T-cell (primary cell): ENCODE results near the genes CERT1, POC5 and SV2C.

GRCh38 chr5:72901479-72902193 lies 54.2 kb upstream of the FCHO2 start:
- PRO-cap, 7 experiments = no peak in any of the 7 experiments

DNA sequence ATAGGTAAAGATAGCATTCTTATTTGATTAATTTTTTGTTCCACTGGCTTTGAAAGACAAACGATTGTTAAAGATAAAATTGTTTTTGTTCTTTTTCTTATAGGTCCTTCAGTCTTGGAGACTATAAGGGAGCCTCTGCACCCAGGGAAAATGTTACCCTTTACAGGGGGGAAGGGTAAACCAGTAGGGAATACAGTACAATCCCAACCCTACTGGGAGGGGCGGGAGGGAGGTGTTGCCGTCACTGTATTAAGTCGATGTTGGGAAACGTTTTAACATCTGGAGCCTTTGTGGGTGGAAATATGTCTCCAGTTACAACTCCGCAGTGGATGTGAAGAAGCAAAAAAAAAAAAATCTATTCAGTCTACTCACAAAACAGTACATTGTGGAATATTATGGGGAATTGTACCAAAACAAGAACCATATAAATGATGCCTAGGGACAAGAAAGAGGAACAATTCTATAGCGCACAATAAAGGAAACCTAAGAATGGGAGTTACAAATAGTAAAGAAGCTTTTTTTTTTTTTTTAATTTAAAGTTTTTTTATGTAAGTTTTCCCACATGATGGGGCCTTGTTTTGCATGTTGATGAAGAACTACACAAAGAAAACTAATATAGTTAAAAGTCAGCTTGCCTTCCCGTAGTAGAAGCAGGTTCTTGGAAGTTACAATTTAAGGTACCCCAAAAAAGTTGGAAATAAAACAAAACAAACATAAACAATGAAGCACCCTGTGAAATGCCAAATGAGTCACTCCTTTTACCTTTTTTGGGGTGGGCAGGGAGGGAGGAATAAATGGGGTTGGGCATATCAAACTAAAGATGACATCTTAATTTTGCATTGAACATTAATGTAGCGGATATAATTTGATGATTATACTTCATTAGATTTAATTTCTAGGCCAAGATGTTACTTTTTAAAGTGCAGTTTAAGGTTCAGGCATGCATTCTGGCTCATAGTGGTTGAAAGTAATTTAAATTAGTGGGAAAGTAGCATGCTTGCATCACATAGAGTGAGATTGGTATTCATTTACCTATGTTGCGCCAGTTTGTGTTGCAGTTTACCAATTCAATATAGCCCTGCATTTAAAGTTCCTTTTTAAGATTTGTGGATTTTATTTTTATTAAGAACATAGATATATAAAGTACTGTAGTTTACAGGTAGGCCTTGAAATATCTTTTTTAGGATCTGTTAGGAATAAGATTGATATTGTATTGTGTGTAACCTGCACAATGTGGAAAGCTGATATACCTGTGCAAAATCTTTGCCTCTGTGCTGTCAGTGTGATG lies 46.8 kb upstream of the FCHO2 start:
- PRO-cap, 7 experiments = no peak in any of the 7 experiments

DNA sequence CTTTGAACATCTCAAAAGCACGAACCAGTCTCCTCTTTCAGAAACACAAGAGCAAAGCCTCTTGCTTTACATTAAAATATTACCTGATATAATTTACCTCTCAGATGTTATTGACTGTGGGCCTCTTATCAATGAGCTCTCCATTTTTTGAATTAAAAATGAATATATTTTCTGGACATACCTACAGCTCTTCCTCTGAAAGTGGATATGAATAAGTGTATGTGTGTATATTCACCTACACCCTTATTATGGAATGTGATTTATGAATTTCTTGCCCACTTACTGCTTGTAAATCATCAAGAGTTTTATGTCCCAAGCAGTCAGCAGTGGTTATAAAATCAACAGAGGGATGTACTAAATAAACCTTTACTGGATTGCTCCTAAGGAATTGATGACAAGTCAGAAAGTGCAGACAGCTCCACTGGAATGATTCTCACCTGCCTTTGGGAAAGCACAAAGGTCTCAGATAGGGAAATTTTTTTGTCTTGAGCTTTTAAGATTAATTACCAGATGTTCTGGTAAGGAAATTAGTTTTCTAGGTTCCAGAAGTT lies 9.2 kb downstream of the TMEM174 start:
- PRO-cap, 7 experiments = no peak in any of the 7 experiments

DNA sequence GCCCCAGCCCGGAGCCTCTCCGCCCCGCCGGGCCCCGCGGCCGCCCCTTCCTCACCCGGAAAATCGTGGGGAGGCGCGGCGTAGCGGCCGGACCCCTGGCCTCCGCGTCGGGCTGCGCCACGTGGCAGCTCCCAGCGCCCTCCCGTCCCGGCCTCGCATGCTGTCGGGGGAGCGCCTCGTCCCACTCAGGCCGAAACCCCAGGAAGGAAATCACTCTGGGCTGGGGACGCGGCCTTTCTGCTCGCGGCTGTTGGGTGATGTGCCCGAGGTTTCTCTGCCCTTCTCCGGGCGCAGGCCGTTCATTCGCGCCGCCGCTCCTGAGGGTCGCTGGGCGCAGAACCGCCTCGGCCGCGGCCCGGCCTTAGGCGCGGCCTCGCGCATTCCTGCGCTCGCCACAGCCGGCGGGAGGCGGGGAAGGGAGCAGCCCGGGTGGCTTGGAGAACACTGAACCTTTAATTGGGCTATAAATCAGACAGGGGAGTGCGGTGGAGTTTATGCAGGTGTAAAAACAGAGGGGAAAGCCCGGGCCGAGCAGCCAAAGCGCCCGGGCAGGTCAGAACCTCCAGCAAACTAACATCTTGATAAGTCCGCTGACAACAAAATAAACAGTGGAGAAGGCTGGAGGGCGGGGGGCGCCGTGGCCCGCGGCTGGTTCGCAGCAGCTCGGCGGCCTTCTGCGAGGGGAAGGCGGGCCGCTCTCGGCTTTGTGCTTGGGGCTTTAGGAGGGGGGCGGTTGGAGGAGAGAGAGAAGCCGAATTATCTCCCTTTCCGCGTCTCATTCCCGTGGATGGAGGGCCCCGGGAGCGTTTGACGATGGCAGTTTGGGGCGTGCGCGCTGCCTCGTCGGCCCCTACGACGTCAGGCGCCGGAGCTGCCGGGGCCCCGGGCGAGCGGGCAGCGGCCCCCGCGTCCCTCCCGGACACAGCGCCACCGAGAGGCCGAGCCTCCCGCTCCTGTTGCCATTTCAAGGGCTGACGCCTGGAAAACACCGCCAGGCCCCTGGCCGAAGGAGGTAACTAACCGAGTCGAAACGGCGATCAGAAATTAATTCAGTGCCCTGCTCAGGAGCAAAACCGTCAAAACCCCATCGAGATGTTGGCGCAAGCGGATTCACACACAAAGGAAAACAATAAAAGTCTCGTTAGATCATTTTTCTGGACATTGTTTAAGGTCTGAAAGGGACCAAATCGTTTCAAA lies 11.4 kb downstream of the FOXD1 start:
- PRO-cap, 7 experiments = no peak in any of the 7 experiments

DNA sequence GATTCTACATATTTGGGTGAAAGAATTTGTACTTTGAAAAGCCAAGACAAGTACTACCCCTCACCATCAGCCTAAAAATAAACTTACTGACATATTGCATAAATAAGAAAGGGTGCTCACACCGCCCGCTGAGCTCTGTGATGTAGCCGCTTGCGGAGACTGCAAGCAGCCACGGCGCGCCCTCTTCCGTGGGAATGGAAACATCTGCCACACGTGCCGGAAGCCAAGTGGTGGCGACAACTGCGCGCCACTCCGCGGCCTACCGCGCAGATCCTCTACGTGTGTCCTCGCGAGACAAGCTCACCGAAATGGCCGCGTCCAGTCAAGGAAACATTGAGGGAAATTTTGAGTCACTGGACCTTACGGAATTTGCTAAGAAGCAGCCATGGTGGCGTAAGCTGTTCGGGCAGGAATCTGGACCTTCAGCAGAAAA lies 10.3 kb downstream of the BTF3 start:
- PRO-cap, 7 experiments = no peak in any of the 7 experiments

DNA sequence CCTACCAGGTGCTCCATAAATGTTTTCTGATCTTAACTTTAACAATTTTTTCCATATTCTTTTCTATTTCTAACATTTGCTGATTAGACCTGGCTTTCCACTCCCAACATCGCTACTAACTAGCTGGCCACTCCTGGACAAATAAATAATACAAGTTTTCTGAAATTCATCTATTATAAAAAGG lies 1.1 kb downstream of the ANKRA2 start:
- PRO-cap, 7 experiments = peak in 1 of 7 experiments; most common minus-strand start position 118 of the sequence (in 1)

- PRO-cap, 7 experiments = no peak in any of the 7 experiments
Observed at GRCh38 chr5:73749666-73750649, 124.0 kb downstream of the ARHGEF28 start.

GRCh38 chr5:74143649-74144228 lies 496.8 kb downstream of the ENC1 start:
- PRO-cap, 7 experiments = no peak in any of the 7 experiments

GRCh38 chr5:74543086-74543573 lies 97.4 kb downstream of the ENC1 start:
- PRO-cap, 7 experiments = no peak in any of the 7 experiments

DNA sequence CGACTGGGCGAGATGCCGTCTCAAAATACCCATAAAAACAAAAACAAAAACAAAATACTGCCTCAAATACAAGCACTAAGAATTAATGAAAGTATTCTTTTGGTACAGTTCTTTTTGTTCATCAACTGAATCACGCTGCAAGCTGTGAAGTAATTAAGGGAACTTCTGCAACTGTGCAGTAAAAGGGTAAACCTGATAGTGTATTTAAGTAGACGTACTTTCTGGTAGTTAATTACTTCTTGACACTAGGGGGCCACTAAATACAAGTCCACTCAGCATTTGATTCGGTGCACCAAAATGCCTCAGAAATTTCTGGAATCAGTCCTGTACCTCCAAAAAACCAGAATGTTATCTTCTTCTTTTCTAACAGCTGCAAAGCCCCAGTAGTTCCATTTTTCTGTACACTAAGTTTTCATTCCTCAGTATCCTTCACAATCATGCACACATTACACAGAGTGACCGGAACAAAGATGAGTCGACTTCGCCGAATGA lies 589 bp downstream of the GFM2 start:
- PRO-cap, 7 experiments = peak in 5 of 7 experiments; most common plus-strand start position 292 of the sequence (in 3)

- PRO-cap, 7 experiments = no peak in any of the 7 experiments
Observed at GRCh38 chr5:75338622-75339328, 1.8 kb downstream of the HMGCR start.

GRCh38 chr5:75354864-75355748 lies 18.1 kb downstream of the HMGCR start:
- PRO-cap, 7 experiments = no peak in any of the 7 experiments

GRCh38 chr5:75416615-75417255 lies 79.7 kb downstream of the HMGCR start:
- PRO-cap, 7 experiments = no peak in any of the 7 experiments

- PRO-cap, 7 experiments = no peak in any of the 7 experiments
Observed at GRCh38 chr5:75509945-75510321, 1.5 kb downstream of the CERT1 start.

DNA sequence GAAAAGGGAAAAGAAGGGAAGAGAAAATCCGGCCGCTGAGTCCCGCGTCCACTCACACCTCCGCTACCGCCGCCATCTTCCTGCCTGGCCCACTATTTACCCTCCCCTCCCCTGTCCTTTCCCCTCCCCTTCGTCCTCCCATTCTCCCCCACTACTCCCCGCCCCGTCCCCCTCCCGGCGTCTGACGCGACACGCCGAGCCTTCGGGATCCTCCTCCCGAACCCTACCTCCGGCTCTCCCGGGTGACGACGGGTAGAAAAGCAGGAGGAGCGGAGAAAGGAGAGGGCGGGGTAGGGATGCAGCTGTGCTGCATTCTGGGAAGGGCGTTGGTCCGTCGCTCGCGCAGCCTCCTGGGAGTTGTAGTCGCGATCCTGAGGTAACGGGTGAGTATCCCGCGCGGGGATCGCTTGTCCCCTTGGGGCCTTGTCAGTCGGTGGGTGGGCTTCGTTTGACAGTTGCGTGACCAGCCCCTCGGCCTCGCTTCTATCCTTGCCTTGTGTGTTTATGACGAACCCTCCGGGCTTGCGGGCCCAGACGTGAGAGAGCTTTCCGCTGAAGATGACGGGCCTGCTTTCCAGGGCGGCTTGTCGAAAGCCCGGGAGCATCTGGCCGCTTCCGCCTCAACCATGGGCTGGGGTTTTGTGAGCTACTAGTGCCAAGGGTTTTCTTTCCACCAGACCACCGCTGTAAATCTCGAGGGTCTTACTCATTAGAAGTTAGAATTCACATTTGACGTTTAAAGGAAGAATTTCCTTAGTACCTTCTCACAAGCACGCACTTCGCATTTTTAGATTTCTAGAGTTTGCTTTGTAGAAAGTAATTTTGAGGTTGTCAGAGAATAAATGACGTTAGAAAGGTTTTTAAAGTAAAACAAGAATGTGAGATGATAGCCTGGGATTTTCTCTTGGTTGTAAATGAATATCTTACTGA lies at the start of gene CERT1:
CERT1 (minus strand) TSS at position 98 of the 930 bp plus-strand sequence.
- PRO-cap, 7 experiments = peak in 7 of 7 experiments; most common plus-strand start position 533 of the sequence (in 4); most common minus-strand start position 79 of the sequence (in 7)

GRCh38 chr5:75716700-75717765 lies at the start of gene POC5:
TSS of gene POC5 (minus strand) at chr5:75717437.
- PRO-cap, 7 experiments = peak in 7 of 7 experiments; most common plus-strand start chr5:75717663 (in 6); most common minus-strand start chr5:75717334 (in 5)

DNA sequence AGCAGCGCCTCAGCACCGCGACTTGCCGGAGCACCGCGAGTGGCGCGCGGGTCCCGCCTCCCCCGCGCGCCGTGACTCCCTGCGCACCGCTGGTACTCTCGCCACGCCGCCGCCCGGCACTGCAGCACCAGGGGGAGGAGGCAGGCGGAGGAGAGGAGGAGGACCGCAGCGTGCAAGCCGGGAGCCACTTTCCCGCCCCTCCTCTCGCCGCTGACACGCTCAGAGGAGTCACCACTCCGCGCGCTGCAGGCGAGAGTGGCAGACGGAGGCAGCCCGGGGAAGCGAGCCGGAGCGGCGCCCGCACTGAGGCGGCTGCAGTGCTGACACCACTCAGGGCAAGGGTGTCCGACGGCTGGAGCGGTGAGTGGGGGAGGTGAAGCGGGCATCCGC lies at the start of gene SV2C:
SV2C (plus strand) TSS at position 231 of the 390 bp plus-strand sequence.
- PRO-cap, 7 experiments = no peak in any of the 7 experiments

DNA sequence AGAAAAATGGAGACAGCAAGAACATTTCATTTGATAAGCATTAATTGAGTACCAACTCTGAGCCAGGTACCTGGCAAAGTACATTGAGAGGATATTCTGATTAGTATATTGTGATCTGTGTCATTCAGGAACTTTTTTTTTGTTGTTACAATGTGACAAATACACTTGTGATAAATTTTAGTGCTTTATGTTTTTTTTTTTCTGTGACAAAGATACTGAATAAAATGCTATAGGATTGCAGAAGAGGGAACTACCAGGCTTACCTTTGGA lies 53.1 kb downstream of the SV2C start:
- PRO-cap, 7 experiments = no peak in any of the 7 experiments

DNA sequence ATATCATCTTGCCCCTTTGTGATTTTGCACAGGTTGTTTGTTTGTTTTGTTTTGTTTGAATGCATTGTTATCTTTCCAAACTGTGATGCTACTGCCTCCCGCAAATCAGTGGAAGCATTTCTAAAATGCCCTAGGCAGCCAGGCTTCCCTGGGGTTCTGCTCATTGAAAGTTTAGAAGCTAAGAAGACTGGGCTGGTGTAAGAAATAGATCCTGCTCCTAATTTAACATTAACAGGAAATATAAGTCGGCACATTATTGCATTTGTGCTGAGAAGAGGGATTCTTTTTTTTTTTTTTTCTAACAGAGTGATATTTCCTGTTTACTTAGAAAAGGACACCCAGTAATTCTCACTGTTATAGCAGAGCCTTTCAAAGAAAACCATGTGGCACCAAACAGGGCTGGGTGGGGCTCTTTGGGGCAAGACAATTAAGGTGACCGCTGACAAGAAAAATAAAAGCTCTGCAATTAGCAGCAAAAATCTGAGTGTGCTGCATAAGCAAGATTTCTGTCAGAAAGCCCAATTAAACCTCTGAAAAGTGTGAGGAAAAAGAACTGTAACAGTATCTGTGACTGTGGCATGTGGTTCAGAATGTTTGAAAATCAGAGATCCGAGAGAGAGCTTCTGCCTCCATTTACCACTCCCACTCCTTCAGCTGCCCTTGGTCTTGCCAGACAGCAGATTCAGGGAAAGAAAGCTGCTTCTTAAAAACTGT lies 77.2 kb upstream of the IQGAP2 start:
- PRO-cap, 7 experiments = no peak in any of the 7 experiments

GRCh38 chr5:76341800-76342492 lies 61.1 kb upstream of the IQGAP2 start:
- PRO-cap, 7 experiments = no peak in any of the 7 experiments